Mesenchymal stem cell of Wharton's jelly (primary cell): Measurements from ENCODE around the genes KCNH6, DDX42 and ERN1.

GRCh38 chr17:63522893-63523658 lies at the start of gene KCNH6:
Gene KCNH6, plus strand, starts transcription at chr17:63523358.
- CAGE, long polyA plus RNA = no peak

- CAGE, long polyA plus RNA = no peak
These were observed 6.8 kb downstream of the DCAF7 start for GRCh38 chr17:63556790-63557710.

DNA sequence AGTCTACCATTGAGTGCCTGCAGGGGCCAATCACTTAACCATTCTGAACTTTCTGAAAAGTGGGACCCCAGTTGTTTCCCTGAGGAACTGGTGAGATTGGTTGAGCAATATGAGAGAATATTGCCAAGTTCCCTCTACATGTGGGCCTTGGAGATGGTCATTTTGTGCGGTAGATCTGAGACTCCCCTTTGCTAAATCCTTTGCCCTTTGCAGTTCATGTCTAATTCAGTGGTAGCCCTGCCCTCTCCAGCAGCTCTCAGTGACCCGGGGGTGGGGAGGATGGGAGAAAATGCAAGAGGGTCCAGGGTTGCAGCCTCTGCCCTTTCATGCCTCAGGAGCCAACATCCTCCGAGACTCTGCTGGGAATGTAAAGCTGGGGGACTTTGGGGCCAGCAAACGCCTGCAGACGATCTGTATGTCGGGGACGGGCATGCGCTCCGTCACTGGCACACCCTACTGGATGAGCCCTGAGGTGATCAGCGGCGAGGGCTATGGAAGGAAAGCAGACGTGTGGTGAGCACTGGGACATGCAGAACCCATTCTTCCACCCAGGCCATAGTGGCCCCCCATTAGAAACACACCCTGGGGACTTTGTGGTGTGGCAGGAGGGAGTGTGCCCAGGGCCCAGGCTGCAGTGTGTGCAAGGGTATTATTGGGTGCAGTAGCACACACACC lies 7.9 kb downstream of the LIMD2 start:
- CAGE, long polyA plus RNA = no peak

DNA sequence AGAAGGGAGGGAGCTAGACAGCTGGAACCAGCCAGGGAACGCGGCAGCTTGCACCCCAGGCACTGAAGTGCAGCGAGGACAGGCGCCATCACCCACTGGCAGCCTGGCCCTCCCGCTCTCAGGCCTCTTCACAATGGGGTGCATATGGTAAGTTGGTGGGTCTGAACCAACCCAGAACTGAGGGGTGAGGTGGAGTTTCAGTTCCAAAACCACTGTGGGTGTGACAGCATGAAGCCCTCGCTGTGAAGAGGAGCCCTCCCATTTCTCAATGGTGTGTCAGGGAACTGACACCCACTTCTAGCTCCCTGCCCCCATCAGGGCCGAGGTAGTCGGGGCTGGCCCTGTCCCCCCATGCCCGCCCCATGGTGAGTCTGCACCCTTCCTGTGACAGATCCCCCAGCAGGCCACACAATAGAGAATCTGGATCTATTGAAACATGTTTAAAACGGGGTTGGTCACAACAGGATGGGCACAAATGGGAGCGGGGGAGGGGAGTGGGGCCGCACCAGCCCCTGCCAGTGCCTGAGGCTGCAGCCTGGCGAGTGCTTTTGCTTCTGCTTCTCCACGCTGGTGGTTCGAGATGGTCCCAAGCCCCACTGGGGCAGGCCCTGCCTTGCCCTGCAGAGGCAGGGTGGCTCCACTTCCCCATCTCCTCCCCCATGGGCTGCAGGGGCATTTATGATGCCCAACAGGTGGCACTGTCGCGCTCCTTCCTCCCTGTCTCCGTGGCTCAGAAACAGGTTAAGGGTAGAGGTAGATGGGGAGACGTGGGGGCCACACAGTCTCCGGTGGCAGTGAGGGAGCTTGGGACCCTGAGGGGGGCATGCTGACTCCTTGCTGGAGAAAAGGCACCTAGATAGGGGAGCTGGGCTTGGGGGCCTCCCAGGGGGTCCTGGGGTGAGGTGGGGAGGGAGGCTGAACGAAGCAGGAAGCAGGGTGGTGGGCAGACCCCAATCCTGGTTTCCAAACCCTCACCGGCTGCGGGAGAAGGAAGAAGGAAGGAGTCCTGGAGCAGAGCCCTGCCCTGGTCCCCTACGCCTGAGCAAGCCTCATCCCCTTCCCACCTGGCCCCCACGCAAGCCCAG lies 2.2 kb downstream of the LIMD2 start:
- CAGE, long polyA plus RNA = no peak

GRCh38 chr17:63773966-63774748 lies at the start of gene DDX42:
Gene DDX42, plus strand, starts transcription at chr17:63774170.
- CAGE, long polyA plus RNA = no peak

GRCh38 chr17:63818633-63819073 lies 8.6 kb upstream of the PSMC5 start:
- CAGE, long polyA plus RNA = no peak

GRCh38 chr17:63838534-63839193 lies 3.8 kb downstream of the SMARCD2 start:
- CAGE, long polyA plus RNA = no peak

DNA sequence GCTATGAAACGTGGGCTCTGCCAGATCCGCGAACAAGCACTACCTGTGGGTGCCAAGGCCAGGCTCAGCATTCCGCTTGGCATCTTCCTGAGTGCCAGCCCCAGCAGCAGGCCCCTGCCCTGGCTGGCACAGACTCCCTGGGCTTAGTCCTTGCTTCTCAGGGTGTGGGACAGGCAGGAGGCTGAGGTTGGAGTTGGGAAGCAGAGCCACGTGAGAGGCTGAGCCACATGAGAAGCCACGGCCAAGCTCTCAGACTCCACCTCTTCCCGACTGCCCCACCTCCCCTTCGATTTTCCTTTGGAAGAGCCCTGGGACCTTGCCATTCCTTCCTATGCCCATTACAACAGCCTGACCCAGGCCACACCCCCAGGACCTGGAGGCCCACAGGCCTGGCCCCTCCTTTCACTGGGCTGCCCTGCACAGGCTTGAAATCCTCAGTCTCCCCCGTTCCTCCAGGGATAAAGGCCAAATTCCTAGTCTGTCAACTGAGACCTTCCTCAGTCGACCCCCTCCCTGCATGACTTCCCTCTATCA lies 1.7 kb downstream of the CD79B start:
- CAGE, long polyA plus RNA = no peak

DNA sequence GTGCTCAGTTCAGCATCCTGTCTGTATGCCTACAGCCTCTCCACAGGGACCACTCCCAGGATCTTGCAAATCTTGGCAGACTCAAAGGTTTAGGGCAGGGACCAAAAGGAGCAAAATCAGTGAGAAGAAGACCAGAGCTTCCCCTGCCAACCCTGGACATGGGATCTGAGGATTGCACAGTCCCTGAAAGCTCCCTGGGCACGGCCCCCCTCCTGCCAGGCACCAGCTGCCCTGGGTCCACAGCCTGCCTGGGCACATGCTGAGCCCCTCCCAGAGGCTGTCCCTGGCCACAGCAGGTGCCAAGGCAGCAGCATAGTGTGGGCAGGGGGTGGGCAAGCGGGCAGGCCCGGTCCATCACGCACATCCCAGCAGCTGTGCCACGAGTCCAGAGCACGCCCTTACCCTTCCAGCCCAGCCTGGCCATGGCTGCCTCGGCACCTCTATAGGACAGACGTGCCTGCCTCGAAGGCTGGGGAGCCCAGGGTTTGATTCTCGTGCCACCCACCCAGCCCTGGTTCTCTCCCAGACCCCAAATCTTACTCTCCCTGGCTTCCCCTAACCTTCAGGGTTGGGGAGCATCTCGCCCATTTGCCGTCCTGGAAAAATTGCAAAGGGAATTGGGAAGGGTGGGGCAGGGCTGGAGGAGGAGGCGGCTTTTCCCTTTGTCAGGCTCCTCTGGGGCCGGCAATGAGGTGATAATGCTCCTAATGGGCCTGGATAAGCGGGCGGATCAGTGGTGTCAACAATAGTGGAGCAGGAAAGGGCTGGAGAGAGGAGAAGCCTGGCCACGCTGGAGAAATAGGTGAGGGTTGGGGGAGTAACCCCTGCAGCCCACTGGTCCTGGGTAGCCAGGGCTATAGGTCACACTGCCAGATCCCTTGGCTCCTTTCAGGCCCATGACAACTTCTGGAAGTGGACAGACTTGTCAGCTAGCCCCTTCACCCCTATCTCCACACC lies 12.5 kb downstream of the SCN4A start:
- CAGE, long polyA plus RNA = no peak

DNA sequence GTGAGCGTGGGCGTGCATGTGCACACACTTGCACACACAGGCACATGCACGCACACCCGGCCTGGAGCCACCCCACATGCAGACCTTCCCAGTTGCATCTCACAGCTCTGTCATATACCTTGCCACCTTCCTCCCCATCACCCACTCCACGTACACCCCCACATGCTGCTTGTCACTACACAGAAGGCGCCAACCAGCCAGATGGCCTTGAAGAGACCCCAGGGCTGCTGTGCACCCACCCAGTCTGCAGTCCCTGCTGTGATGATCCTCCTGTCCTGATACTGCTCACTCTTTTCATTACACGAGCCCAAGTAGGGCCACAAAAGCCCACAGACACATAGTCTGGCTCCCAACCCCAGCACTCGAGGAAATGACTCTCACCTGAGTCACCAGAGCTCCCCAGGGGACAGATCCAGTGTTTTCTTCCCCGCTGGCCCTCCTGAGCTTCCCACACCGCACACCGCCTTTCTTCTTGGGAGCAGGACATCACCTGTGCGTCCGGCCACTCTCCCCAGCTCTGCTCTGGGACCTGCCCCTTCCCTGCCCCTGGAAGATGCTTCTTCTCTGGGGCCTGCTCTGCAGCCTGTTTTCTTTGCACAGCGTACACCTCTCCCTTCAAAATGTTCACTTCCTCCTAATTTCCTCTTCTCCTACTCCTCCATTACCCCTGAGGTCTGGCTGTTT lies 1.8 kb upstream of the SCN4A start:
- CAGE, long polyA plus RNA = no peak

DNA sequence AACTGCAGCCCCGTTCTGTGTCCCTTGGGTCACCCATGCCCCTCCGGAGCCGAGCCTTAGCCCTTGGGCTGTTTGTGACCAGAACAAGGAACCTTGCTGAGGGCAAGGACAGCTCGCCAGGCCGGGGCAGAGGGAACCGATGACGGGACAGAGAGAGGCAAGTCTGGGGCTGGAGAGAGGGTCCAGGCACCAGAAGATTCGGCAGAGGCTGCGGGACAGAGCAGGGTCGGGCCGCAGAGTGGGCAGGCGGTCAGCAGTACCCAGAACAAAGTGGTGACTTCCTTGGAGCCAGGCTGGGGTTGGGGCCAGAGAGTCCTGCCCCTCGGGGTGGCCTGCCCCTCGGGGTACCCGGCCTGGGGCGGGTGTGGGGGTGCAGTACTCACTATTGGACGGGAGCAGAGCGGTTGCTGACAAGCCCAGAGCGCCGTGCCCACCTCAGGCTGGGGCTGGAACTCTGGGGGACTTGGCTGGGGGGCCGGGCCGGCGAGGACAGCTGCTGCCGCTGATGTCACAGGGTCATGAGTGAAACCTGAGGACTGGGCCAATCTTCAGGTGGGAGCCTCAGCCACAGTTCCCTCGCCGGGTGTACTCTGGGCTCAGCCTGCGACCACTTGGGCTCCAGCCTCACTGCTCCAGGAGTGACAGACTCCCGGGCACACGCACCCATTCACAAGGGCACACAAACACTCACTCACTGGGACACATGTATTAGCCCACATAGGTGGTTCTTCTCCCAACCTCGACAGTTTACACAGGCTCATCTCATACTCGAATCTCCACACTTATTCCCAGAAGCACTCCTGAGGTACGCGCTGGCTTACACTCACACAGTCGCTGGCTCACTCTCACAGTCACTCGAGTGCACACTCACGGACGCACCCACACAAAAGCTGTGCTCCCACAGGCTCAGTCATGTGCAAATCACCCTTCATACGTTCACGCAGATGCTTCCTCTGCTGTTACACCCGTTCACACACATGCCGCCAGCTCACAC lies 8.9 kb upstream of the PRR29 start:
- CAGE, long polyA plus RNA = no peak

DNA sequence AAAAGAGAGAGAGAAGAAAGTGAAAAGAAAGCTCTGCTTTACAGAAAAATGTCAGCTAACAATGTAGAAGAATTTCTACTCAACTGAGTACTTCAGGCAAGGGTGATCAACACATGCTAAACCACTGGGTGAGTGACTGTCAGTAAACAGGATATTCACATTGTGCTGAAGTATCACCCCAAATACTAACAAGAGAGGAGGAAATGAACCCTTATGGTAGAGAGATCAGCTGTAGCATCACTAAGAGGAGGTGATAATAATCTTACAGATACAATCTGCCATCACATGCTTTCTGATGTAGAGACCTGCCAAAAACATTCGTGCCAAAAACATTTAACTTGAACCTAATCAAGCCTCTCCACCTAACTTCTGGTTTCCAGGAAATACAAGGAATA lies 30.7 kb upstream of the ICAM2 start:
- CAGE, long polyA plus RNA = no peak

- CAGE, long polyA plus RNA = no peak
These were observed 33.9 kb upstream of the ICAM2 start for GRCh38 chr17:64054221-64054790.

- CAGE, long polyA plus RNA = no peak
These were observed 43.7 kb upstream of the ICAM2 start for GRCh38 chr17:64063794-64064913.

GRCh38 chr17:64129529-64130242 lies at the start of gene ERN1:
Gene ERN1, minus strand, starts transcription at chr17:64130144.
- CAGE, long polyA plus RNA = no peak

DNA sequence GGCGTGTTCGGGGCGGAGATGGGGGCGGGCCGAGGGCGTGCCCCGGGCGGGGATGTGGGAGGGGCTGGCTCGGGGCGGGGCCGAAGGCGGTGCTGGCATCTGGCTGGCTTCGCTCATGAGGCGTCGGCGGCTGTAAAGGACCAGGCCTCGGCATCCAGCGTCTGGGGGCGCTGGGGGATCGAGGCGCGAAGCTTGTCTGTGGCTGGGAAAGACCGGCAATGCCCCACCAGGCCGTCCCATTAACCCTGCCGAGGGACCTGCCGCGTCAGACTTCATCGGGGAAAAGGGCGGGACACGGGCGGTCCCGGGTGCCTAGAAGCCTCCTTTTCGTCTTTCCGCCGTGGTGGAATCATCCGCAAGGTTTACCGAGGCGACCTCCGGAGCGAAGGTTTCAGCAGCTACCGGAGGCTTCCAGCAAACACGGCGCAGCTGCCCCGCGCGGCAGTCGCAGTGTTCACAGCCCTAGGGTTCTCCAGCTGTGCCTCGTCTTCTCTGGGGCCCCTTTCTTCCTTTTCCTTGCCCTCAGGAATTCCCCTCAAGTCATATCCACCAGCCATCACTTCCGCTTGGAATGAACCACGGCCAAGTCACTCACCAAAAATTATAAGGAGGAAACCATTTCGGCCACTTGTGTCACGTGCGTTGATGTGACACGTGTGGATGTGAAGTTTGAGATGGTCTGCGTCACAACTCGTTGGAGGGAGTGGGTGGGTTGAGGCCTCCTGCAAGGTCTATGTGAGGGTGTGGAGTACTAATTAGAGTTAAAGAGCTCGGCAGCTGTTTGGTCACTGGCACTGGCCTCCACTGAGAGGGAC lies 506 bp upstream of the ERN1 start:
- CAGE, long polyA plus RNA = no peak

- CAGE, long polyA plus RNA = no peak
These were observed 1.9 kb upstream of the TEX2 start for GRCh38 chr17:64264894-64265349.

- CAGE, long polyA plus RNA = no peak
These were observed 58.6 kb downstream of the PECAM1 start for GRCh38 chr17:64331909-64332542.

DNA sequence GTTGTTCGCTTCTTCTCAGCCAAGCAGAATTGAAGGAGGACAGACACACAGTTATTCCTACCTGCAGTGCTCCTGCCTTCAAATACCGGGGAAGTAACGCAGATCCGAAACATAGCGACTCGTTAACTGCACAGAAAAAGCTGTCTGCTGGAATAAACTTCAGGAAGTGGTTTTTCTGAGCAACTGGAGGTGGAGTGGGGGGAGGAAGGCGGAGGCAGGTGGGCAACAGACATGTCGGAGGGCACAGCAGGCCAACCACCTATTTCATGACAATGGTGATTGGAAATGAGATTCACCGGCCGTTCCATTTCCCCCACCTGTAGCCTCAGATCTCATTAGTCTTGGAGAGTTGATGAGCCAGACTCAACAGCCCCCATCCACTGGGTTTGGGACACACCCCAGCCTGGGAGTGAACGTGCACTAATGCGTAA lies 7.6 kb upstream of the PECAM1 start:
- CAGE, long polyA plus RNA = no peak

DNA sequence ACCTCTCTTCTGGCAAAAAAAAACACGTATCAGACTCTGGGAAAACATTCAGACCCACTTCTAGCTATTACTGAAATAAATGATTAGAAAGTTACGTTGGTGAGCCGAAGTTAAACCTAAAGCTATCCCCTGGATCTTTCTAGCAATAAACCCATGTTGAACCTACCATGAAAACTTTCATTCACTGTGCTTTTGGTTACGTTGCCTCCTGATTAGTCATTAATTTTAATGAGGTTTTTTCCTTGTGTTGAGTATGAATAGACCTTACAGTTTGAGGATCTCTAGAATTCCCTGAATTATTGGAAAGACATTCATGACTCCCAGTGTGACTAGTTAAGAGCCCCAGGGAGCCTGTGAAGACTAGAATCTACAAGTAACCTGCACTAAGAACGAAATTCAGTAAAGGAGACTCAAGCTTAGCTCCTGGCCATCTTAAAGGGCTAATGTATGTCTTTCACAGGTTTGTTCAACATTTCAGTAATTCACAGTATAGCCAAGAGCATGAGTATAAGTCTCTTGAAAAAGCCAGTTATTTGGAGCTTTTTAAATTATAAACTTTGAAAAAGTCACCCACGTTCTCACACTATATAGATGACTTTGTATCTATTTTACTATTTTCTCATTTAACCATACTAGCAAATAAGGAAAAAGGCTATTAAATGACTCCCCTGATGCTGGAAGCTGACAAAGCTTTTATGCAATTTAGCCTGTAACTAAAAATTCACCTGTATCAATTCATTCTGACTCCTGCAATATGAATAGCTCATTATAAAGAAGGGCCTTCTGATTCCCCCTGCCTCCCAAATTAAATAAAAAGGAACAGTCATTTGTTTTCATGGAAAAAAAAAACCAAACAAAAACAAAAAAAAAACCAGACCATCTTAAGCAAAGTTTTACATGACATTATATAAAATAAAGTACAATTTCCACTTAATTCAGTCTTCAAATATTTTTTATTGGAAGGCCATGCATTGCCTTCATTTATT lies 2.1 kb upstream of the POLG2 start:
- CAGE, long polyA plus RNA = no peak